Peyer's patch (tissue), 4 donors: ENCODE data around the genes SETD1A, PYCARD and PYDC1.

DNA sequence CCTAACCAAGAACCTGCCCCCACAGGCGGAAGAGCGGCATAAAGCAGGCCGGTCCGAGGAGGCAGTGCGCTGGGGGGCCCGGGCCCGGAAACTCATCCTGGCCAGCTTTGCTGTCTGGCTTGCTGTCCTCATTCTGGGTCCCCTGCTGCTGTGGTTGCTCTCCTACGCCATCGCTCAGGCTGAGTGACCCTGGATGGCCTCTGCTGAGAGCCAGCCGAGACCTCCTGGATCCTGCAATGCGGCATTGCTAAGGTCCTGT is 3.2 kb downstream of the TMEM265 start:
- PRO-cap: no peak
- RAMPAGE, long total RNA, 4 experiments: no peak in any of the 4 experiments

DNA sequence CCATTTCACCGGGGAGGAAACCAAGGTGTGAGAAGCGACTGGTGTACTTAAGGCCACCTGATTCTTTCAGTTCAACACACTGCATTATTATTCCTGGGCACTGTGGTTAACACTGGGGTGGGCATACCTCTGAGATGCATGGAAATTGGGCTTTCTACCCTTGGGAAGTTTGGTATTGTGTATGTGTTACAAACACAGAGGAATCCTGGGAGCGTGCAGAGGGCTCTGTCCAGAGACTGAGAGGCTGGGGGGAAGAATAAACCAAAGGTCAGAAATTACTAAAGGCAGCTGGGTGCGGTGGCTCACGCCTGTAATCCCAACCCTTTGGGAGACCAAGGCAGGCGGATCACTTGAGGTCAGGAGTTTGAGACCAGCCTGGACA is 939 bp upstream of the ZNF629 start:
- PRO-cap: unidirectional peak, minus-strand start at position 246 of the sequence
- RAMPAGE, long total RNA, 4 experiments: no peak in any of the 4 experiments

DNA sequence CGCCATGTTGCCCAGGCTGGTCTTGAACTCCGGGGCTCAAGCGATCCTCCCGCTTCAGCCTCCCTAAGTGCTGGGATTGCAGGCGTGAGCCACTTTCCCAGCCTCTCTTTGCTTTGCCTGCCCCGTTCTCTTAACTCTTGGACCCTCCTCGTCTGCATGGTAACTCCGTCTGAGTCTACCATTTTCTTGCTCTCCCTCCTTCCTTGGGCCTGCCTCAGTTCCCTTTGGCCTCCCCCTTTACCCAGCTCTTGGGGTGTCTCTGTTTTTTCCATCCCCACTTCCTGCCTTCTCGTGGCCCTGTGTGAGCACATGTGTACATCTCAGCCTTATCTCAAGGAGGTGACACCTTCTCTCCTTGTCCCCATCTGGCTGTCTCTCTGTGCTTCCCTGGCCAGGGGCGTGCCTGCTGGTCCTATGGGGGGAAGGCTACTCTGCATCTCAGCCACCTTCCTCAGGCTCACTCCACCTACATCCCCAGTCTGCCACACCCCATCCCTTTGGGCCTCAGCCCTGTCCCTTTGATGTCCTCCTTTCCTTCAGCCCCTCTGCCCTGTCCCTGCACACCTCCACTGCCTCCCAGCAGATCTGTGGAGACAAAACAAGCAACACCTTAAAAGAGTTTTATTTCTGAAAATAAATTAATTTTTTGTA is 6.6 kb downstream of the CTF1 start:
- PRO-cap: no peak
- RAMPAGE, long total RNA, 4 experiments: no peak in any of the 4 experiments

DNA sequence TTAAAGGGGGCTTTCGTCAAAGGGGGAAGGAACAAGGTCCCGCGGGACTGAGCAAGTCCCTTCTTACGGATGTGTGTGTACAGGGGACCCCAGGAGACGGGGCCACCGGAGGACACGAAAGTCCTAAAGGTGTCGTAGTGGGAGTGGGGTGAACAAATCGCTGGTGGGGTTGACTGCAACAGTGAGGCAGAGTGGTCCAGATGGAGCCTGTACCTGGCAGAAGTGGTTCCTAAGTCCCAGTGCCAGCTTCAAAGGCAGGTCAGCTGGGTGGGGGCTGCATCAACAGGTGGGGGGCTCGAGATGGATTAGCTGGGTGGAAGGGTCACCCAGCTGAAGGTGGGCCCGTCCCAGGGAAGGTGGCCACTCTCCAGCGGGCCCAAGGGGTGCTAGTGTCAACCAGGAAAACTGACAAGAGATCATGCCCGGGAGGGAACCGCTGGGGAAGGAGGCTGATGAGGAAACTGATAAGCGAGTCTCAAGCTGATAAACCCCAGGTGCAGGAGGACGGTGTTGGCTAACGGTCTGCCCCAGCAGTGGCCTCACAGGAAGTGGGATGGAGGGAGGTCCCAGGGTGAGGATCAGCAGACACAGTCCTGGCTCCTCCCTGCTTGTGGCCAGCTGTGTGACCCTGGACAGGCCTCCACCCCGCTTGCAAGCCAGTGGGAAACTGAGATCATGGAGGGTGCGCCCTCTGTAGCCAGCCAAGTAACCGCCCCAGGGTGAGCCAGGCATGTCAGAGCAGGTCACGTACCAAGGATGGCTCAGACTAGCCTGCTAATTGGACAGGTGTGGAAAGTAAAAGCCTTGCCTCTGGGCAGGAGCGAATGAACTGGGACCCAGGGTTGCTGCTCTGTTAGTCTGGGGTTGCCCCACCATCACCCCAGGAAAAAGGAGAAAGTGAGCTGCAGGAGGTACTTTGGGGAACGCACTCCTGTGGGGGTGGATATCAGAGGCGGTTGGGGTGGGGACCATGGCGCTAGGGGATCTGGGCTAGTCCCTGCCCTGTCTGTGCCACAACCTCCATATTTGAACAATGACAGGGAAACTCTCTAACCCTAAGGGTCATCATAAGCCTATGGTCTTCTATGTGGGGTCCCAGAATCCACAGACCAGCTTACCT is 1.1 kb downstream of the ORAI3 start:
- PRO-cap: bidirectional peak, plus-strand start at position 659 of the sequence, minus-strand start at position 550 of the sequence
- RAMPAGE, long total RNA, 4 experiments: no peak in any of the 4 experiments

DNA sequence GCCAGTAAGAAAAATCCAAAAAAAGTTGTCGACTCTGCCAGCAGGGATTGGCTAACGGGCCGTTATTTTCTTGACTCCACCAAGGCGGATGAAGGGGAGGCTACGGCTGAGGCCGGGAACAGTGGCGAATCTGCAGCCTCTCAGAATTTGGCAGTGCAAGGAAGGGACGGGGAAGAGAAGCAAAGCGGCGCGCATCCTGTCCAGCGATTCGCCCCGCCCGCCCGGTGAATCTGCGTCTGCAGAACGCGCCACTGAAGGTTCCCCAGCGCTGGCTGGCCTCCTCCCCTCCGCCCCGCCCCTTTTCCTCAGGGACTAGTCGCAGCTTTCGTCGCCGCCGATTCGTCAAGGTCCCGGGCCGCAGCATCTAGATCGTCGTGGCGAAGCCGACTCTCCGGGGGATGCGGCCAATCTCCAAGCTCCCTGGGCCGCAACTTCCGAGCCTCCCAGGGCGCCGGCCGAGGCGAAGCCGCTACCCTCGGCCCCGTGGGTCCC is at the start of gene SETD1A:
Gene SETD1A, plus strand, starts transcription at position 342 of the 492 bp plus-strand sequence.
- PRO-cap: bidirectional peak, plus-strand start outside the sequence, minus-strand start at position 226 of the sequence
- RAMPAGE, long total RNA, 4 experiments: start-site peak on the plus strand in 2 of 4 experiments, centred at positions 330 to 350 of the sequence, 13 to 14 reads per replicate

GRCh38 chr16:30957905-30958594 is 496 bp downstream of the SETD1A start:
- PRO-cap: bidirectional peak, plus-strand start at chr16:30958001, minus-strand start at chr16:30957638
- RAMPAGE, long total RNA, 4 experiments: start-site peak on the plus strand in 1 of 4 experiments, at chr16:30957896-30958040 at its widest, 6 reads per replicate

DNA sequence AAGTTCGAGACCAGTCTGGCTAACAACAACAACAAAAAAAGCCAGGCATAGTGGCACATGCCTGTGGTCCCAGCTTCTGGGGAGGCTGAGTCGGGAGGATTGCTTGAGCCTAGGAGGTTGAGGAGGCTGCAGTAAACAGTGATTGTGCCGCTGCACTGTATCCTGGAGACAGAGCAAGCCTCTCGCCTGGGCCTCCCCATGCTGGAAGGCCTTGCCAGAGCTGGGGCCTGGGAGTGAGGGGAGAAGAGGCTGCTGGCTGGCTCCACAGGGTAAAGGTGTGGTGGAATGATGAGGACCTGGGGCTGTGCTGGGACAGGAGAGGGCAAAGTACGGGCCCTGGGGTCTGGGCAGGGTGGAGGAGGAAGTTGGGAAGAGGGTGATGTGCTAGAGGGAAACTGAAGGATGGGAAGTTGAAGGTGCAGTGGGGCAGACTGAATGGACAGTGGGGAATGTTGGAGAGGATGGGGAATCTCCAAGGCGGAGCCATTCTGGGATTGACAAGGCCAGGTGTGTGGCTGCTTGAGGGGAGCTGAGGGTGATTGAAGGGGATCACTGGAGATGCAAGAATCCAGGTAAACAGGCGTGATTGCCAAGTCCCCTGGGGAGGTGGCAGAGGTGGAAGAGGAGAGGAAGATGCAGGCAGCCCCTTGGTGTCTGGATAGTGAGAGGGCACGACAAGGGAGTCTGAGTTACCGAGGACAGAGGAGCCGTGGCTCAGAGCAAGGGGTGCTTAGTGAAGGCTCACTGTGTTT is 8.6 kb upstream of the HSD3B7 start:
- PRO-cap: no peak
- RAMPAGE, long total RNA, 4 experiments: no peak in any of the 4 experiments

DNA sequence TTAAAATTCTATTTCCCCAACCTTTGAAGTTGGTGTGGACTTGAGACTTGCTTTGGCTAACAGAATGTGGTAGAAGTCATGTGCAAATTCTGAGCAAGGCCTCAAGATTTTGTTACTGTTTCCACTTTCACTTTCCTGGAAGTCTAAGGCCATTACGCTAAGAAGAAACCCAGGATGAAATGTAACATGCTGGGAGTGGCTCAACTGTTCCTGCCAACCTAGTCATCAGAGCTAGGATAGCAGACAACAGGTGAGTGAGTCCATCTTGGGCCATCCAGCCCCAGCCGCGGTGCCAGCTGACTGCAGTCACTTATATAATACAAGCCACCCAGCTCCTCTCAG is 10.8 kb upstream of the STX4 start:
- PRO-cap: no peak
- RAMPAGE, long total RNA, 4 experiments: no peak in any of the 4 experiments

DNA sequence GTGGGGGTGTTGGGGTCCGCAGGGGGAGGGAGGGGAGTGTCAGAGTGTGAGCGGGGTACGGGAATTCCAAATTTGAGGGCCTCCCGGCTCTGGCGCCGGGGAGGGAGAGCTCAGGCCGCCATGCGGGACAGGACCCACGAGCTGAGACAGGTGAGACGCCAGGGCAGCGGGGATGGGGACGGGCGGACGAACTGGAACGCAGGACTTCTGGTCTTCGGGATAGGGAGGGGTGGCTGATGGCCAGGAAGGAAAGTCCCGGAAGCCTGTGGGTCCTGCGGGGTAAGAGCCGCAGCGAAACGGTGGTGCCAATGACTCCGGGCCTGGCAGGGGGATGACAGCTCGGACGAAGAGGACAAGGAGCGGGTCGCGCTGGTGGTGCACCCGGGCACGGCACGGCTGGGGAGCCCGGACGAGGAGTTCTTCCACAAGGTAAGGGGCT is 347 bp downstream of the STX4 start:
- PRO-cap: unidirectional peak, plus-strand start at position 308 of the sequence
- RAMPAGE, long total RNA, 4 experiments: start-site peak on the plus strand in 3 of 4 experiments, centred at positions 57 to 66 of the sequence, 21 to 24 reads per replicate

GRCh38 chr16:31072536-31072944 is 1.5 kb downstream of the ZNF668 start:
- PRO-cap: no peak
- RAMPAGE, long total RNA, 4 experiments: no peak in any of the 4 experiments

DNA sequence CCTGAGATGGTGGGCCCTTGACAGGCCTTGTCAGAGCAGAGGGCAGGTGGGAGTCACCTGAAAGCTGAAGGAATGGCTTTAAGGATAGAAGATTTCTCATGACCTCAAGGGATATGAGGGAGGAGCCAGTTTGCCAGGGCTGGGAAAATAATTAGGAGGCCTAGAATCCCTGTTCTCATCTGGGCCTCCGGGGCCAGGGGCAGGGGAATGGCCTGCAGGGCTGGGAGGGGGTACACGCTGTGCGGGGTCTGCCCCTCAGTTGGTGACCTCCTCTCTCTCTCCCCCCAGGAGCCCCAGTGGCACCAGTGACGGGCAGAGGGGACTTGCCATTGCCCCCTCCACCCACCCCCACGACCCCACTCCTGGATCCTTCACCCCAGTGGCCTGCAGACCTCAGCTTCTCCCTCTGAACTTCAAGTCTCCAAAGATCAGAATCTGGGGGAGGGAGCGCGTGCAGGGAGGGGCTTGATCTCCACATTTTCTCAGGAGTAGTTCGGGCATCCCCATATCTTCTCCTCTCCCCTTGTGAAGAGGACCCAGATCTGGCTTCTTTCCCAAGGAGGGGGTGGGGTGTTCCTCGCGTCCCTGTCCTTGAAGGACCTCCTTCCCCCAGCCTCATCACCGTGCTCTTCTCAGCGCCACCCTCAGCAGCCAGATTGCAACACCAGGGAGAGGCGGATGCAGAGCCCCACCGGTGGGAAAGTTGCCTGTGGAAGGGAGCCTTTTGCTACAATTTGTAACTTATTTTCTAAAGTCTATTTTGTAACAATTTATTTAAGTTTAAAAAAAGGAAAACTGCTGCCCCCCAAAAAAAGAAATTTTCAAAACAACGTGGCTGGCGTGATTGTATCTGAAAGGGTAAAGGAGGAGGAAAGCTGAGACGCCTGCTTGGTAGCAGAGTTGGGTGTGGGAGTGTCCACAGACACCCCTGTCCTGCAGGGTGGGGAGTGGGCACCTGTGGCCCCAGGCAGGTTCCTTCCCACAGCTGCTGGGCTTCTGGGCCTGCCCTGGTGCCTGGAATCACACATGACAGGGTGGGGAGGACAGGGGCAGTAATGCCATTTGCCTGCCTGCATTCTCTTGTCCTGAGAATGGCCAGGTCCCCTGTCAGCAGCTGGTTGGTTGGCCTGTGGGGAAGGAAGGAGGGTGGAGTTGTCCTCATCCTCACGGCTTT is 5.7 kb downstream of the PRSS53 start:
- PRO-cap: no peak
- RAMPAGE, long total RNA, 4 experiments: no peak in any of the 4 experiments

DNA sequence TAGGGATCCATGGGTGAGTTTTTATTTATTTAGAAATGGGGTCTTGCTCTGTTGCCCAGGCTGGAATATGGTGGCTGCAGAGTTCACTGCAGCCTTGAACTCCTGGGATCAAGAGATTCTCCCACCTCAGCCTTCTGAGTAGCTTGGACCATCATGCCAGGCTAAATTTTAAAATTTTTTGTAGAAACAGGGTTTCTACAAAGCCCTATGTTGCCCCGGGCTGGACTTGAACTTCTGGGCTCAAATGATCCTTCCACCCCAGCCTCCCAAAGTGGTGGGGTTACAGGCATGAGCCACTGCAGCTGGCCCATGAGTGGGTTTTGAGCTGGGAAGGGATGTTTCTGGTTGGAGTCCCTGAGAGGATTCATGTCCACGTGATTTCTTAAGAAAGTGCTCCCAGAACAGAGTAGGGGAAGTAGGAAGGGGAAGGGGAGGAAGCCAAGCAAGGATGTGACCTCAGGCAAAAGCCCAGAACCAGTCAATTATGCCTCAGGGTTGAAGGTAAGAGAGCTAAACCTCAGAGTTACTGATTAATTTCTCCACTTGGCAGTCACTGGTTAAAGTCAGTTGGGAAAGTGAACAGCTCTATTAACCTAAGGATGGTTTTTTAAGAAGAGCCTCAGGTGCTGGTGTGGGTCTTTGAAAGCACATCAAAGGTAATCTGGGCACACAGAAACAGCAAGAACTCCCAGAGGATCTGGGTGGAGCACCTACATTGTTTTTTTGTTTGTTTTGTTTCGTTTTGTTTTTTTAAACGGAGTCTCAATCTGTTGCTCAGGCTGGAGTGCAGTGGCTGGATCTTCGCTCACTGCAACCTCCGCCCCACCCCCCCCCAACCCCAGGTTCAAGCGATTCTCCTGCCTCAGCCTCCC is 3.8 kb upstream of the KAT8 start:
- PRO-cap: bidirectional peak, plus-strand start at position 560 of the sequence, minus-strand start at position 452 of the sequence
- RAMPAGE, long total RNA, 4 experiments: no peak in any of the 4 experiments

DNA sequence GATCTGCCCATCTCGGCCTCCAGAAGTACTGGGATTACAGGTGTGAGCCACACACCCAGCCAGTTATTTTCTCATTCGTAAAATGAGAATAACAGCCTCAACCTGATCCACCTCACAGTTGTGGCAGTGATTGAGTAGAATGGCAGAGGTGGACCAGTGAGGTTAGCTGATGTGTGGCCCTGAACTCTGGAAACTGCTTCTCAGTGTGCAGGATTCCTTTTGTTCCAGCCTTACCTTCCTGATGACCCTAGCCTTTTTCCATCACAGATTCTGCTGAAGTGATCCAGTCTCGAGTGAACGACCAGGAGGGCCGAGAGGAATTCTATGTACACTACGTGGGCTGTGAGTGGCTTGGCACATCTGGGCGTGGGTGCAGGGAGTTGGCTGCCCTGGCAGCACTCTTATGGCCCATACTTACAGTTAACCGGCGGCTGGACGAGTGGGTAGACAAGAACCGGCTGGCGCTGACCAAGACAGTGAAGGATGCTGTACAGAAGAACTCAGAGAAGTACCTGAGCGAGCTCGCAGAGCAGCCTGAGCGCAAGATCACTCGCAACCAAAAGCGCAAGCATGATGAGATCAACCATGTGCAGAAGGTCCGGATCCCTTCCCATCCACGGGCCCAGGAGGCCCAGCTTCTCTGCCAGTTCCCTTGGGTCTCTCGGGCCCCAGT is 2.6 kb downstream of the KAT8 start:
- PRO-cap: no peak
- RAMPAGE, long total RNA, 4 experiments: no peak in any of the 4 experiments

DNA sequence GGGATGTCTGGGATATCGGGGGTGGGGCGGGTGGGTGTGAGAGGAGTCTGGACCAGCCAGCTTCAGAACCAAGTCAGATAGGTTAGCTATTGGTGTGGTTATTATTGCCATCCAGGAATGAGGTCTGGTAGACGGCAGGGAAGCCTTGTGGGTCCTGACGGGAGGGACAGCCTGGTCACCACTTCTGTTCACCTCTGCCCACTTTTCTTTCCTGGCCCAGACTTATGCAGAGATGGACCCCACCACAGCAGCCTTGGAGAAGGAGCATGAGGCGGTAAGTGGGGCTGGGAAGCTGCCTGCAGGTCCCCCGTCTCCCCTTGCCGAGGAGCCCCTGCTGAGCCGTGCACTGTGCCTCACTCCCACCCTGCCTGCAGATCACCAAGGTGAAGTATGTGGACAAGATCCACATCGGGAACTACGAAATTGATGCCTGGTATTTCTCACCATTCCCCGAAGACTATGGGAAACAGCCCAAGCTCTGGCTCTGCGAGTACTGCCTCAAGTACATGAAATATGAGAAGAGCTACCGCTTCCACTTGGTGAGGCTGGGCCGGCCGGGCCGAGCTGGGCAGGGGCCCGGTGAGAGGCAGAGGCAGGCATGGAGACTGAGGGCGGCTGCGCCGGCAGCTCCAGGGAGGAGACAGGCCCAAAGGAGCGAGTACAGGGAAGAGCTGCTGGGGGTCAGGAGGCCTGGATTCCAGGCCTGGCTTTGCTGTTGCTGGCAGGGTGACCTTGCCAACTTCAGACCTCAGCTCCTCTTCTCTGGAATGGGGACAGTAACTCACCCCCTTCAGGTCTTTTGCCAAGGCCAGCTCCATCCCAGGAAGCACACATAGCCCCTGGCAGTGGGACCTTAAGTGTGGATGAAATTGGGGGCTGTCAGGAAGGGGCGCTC is 8.5 kb downstream of the PRSS8 start:
- PRO-cap: no peak
- RAMPAGE, long total RNA, 4 experiments: no peak in any of the 4 experiments

DNA sequence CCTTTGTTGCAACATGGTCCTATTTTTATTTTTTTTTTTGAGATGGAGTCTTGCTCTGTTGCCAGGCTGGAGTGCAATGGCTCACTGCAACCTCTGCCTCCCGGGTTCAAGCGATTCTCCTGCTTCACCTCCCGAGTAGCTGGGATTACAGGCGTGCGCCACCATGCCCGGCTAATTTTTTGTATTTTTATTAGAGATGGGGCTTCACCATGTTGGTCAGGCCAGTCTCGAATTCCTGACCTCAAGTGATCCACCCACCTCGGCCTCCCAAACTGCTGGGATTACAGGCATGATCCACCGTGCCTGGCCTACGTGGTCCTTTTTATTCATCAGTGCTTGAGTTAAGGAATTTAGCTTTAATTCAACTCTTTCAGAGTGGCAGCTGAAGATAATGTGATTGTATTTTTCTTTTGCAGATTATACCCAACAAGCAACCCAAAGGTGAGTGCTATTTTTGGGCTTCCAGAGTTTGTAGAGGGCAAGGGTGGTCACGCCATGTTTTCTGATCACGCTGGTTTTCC is 2.1 kb downstream of the FUS start:
- PRO-cap: no peak
- RAMPAGE, long total RNA, 4 experiments: no peak in any of the 4 experiments

- PRO-cap: no peak
- RAMPAGE, long total RNA, 4 experiments: no peak in any of the 4 experiments
These were observed 5.5 kb downstream of the FUS start for GRCh38 chr16:31185072-31186156.

- PRO-cap: no peak
- RAMPAGE, long total RNA, 4 experiments: start-site peak on the plus strand in 1 of 4 experiments, at chr16:31189596-31190123 at its widest, 9 to 20 reads per replicate
These were observed 9.9 kb downstream of the FUS start for GRCh38 chr16:31189490-31190607.

- PRO-cap: no peak
- RAMPAGE, long total RNA, 4 experiments: no peak in any of the 4 experiments
These were observed 2.2 kb downstream of the PYCARD start for GRCh38 chr16:31200326-31200798.

DNA sequence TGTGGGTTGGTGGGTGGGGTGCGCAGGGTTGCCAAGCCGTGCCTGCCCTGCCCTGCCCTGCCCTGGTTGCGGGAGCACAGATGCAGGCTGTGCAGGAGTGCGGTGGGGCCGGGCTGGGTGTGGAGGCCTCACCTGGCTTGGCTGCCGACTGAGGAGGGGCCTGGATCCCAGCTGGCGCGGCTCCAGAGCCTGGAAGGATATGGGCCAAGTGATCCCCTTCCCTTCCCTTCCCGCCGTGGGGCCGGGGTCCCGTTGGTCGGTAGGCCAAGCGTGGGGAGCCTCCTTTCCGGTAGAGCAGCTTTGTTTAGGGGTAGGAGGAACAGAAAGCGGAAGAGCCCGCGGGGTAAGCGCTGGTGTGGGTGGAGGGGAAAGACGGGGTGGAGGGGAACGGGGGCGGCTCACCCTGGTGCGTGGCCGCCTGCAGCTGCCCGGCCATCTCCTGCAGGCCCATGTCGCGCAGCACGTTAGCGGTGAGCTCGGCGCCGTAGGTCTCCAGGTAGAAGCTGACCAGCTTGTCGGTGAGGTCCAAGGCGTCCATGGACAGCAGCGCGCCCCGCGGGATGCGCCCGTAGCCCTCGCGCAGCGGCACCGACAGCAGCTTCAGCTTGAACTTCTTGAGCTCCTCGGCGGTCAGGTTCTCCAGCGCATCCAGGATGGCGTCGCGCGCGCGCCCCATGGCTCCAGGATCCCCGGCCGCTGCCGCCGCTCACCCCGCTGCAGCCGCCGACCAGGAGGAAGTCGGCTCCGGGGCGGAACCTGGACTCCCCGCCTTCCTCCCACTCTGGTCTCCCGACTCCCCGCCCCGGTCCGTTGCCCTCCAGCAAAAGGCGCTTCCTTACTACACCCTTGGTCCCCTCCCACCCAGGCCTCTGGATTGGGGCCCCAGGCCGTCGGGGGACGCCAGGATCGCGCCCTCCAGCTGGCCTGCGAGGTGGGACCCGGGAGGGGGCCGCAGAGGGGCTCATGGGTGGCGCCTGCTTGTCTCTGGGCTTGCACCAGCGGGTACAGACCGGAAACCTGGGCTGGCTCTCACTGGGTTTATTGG is at the start of gene PYCARD:
Gene PYCARD, minus strand, starts transcription at position 746 of the 1,045 bp plus-strand sequence.
- PRO-cap: bidirectional peak, plus-strand start at position 94 of the sequence, minus-strand start at position 91 of the sequence; bidirectional peak, plus-strand start at position 823 of the sequence, minus-strand start at position 728 of the sequence
- RAMPAGE, long total RNA, 4 experiments: start-site peak on the plus strand in 3 of 4 experiments, centred at positions 76 to 82 of the sequence, 22 to 32 reads per replicate; start-site peak on the minus strand in 4 of 4 experiments, centred at positions 714 to 733 of the sequence, 63 to 934 reads per replicate

DNA sequence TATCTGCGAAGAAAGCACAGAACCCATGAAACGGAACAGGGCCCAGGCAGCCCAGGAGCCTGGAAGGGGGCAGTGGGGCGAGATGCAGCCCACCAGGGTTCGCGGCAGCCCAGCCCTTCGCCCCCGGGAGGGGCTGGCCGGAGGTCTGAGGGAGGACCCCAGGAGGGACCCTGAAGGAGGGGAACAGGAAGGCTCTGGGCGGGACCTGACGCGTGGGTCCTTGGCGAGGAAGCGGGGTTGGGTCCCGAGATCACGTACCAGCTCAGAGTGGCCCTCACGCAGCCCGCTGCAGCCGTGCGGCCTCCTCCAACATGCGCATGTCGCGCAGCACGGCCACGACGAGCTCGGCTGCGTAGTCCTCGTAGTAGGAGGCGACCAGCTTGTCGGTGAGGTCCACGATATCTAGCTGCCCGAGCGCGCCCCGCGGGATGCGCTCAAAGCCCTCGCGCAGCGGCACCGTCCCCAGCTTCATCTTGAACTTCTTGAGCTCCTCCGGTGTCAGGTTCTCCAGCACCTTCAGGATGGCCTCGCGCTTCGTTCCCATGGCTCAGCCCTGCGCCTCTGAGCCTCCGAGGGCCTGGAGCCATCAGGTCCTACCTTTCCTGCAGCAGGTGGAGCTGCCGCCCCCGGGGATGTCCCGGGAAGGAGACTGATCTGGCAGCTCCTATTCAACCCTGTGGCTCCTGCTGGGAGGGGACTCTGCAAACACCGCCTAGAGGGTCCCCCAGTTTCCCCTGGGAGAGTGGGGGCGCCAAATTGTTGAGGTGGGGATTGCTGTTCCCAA is at the start of gene PYDC1:
Gene PYDC1, minus strand, starts transcription at position 651 of the 784 bp plus-strand sequence.
- PRO-cap: no peak
- RAMPAGE, long total RNA, 4 experiments: no peak in any of the 4 experiments